ENCODE measurements around a stretch of chr5.

- PRO-cap = no peak
Measured at GRCh38 chr5:99019814-99020367, 91.1 kb upstream of the CHD1 start.

- PRO-cap = unidirectional peak, plus-strand start at chr5:100534818; unidirectional peak, plus-strand start at chr5:100534943
Measured at GRCh38 chr5:100534716-100535107, 462 bp upstream of the FAM174A start.

- PRO-cap = no peak
Measured at GRCh38 chr5:100647764-100648330, 112.7 kb downstream of the FAM174A start.

- PRO-cap = no peak
Measured at GRCh38 chr5:102760666-102761245, 5.7 kb downstream of the PAM start.

DNA sequence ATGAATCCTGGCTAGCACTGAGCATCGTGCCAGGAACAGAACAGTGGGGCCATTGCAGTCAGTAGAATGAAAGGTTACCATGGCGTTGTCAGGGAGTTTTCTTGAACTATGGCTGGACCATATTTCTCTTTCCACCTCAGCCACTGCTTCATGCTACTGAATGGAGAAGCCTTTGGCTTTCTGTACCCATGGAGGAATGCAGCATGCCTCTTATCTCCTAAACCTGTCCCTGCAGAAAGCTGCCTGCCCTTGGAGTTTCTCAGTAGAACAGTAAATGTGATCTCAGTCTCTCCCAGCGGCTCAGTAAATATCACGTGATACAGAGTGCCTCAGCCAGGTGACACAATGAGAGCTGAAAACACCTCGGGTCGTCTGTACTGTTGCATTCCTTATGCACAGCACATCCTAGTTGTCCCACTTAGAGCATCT, 115.2 kb downstream of the MACIR start:
- PRO-cap = no peak

- PRO-cap = bidirectional peak, plus-strand start at chr5:107502302, minus-strand start at chr5:107502212
Measured at GRCh38 chr5:107501552-107502945, 168.7 kb downstream of the EFNA5 start.

DNA sequence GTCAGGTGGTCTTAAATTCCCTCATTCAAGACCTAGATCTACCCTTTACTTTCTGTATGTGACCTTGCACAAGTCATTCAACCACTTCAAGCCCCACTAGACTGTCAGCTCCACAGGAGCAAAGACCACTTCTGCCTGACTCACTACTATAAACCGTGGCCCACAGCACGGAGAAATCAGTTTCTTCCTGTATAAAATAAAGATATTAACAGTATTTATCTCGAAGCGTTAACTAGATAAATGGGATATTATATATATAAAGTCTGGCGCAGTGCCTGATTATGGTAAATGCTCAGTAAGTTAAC, 2.0 kb downstream of the FBXL17 start:
- PRO-cap = no peak

- PRO-cap = no peak
Measured at GRCh38 chr5:108726227-108726896, 21.3 kb upstream of the FER start.

DNA sequence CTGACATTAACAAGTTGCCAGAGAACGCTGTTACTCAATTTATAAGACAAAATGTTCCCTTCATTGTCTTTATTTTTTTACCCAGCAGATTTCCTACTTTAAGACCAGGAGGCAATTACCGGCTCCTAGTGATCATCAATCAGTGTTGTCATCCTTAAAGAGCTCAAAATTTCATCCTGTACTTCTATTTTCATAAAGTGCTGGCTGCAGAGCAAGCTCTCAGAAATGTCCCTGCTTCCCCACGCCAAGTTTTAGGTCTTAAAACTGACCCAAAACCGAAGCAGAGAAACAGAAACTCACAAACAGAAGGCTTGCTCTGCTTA, 82.9 kb downstream of the PJA2 start:
- PRO-cap = no peak

- PRO-cap = no peak
Measured at GRCh38 chr5:109334041-109334573, 75.7 kb downstream of the PJA2 start.

GRCh38 chr5:109394229-109394603, 15.6 kb downstream of the PJA2 start:
- PRO-cap = no peak

GRCh38 chr5:109410520-109411424, 998 bp upstream of the PJA2 start:
- PRO-cap = bidirectional peak, plus-strand start at chr5:109410776, minus-strand start at chr5:109410648; bidirectional peak, plus-strand start at chr5:109411076, minus-strand start at chr5:109411012

DNA sequence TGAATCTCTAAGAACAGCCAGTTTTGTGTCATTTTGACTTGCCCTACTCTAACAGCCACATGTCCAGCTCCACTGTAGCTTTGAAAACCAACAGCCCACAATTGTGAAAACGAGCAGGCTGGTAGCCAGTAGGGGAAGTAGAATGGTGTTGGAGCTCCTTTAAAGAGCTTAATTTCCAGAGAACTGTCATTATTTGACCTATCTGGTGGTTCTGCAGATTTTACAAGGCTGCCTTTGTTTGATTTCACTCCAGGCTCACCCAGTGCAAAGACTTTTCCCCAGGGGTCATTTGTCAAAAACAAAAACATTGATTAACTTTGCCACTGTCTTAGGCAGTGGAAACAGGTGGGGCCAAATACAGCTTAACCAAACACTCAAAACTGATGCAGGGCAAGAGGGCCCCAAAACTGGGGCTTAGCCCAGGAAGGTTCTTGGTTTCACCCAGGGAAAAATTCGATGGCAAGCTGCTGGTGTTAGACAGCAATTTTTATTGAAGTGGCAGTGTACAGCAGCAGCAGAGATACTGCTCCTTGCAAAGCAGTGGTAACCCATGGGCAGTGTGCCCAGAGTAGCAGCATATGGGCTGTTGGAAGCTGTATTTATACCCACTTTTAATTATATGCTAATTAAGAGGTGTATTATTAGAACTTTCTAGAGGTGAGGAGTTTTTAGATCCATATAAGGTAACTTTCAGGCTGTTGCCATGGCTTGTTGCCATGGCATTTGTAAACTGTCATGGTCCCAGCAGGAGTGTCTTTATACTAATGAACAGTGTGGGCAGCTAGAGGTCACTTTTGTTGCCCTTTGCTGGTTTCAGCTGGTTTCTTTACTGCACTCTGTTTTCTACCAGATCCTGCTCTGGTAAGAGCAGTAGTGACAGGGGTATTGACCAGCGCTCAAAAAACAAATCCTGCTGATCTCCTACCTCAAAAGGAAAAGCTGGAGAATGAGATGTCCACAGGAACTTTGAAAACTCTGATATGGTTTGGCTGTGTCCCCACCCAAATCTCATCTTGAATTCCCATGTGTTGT, 3.5 kb upstream of the PJA2 start:
- PRO-cap = bidirectional peak, plus-strand start at position 759 of the sequence, minus-strand start at position 573 of the sequence

DNA sequence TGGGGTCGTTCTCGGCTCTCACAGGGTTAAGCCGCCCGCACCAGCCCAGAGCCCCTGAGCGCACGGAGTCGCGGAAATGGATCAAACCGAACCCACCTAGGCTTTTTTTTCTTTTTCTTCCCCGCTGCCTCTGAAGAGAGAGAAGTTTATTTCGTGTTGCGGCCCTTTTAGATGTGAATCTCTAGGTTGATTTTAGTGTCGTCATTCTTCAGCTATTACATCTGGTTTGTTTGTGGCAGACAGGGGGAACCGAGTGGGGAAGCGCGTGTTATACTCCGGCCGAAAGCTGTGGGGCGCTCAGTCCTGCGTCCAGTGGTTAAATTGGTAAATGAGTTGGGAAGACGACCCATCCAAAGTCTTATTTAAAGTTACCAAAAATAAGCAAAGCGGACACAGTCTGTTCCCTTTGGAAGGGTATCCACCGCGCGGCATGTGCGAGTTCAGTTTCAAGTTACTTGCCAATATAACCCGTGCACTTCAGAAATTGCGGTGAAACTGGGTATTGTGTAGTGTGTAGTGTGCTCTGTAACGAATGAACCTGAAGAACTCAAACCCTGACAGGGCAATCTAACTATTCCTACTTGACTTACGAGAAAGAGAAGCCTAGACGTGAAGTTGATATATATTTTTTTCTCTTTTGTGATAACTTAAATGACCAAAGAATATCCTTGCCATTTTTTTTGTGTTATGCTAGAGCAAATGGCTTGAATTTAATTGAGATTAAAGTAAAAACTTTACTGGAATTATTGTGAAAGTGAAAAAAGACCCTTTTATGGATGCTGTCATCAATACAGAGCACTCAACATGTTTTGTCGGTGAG, 1.4 kb downstream of the MAN2A1 start:
- PRO-cap = no peak

DNA sequence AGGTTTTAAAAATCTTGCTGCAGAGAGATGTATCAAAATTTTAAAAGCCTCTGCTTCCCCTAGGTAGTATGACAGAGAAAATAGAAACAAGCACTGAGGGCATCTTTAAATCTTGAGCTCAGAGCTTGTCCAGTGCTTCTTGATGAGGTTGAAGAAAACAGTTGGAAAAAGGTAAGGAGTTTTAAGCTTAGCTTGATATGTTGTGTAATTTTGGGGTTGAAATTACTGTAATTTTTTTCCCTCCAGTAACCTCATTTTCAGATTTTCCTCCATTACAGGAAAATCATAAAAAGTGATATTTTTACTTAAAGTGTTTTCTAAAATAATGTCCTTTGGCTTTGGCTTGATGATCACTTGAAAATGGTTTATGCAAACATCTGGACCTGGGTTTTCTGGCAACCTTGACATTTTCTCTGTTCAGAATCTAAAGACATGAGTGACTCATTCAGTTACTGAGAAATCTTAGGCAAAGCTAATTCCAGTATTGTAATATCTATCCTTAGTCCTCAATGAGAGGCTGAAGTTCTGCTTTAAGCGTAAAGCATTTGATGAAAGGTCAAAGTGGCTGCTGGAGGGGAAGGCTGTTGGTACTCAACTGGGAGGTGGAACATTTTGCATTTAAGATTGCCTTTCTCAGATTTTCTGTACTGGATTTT, 2.1 kb downstream of the MAN2A1 start:
- PRO-cap = no peak

GRCh38 chr5:109699552-109700212, 10.0 kb downstream of the MAN2A1 start:
- PRO-cap = no peak

DNA sequence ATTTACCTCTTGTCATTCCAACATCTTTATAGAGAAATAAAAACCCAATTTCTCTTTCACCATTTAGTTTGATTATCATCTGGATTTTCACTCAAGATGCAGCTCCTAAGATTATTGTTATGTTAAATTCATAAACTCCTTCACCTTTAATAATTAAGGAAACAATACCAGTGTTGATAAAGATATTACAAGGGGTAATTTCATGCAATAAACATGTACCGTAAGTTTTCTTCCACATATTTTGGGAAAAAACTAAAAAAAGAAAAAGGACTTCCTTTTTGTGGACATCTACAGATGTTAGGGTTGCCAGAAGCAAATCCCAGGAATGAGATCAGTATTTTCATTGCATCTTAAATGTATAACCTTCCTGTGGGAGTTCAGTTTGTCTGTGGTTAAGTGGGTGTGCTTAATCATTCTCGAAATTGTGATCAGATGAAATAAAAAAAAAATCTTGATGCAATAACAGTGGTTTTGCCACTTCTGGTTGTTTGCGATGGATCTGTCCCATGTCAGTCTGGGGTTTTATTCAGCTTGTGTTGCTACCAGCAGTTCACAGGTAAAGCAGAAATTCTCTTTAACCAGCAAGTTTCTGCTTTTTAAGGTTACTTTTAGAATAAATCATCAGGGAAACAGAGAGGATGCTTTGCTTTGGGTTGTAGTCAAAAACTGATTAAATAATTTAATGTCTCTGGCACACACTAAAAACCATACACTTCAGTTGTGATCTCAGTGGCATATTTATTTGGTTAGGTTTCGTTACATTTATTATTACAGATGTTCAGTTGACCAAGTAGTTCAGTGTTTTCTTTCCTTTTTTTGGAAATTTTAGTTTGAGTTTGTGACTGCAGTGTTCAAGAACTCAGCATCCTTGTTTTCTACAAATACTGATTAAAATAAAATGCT, 179.0 kb downstream of the MAN2A1 start:
- PRO-cap = no peak

DNA sequence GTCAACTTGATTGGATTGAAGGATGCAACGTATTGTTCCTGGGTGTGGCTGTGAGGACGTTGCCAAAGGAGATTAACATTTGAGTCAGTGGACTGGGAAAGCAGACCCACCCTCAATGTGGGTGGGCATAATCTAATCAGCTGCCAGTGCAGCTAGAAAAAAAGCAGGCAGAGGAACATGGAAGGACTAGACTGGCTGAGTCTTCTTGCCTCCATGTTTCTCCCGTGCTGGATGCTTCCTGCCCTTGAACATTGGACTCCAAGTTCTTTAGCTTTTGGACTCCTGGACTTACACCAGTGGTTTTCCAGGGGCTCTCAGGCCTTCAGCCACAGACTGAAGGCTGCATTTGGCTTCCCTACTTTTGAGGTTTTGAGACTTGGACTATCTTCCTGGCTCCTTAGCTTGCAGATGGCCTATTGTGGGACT, 313.4 kb downstream of the TMEM232 start:
- PRO-cap = no peak

GRCh38 chr5:110495554-110496028, 230.9 kb downstream of the TMEM232 start:
- PRO-cap = no peak

DNA sequence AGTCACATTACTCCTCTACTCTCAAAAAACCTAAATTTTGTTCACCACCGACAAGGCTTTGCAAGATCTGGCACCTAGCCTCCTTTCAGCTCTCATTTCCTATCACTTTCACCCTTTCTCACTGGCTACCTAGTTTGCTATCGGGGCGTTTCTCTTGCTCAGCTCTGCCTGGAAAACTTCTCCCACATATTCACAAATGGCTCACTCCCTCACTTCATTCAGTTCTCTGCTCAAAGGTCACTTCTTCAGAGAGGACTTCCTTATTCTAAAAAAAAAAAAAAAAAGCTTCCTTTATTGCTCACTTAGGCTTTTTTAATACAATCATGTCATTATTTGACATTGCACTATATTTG, 2.1 kb upstream of the SLC25A46 start:
- PRO-cap = no peak

Data from endothelial cell (in vitro differentiated cells).